SK-N-DZ (cell line): Measurements from ENCODE around the genes CD27, SPSB2 and C1S.

GRCh38 chr12:6372376-6373401, 2.7 kb downstream of the SCNN1A start:
RAMPAGE:
- cytosol, long total RNA = no peak
- nucleus, long total RNA = no peak

DNA sequence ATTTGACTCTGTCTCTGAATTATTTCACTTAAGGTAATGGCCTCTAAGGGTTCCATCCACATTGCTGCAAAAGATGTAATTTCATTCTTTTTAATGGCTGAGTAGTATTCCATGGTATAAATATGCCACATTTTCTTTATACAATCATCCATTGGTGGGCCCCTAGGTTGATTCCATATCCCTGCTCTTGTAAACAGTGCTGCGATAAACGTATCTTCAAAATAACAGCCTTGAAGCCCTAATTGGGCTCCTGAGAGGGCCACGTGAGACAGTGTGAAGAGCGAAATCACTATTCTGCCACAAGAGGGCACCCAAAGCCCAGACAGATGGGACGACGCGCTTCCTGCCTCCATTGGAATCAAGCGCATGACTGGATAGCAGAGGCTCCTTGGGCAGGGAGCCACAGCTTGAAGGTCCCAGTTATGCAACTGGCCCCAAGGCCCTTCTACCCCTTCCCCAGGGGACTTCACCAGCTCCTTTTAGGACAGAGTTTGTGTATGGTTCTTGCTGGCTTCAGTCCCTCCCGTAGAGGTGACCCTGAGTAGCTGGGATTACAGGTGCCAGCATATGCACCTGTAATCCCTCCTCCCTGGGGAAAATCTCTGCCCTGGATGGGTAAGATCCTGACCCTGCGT, 21.2 kb upstream of the CD27 start:
RAMPAGE:
- cytosol, long total RNA = no peak
- nucleus, long total RNA = no peak

DNA sequence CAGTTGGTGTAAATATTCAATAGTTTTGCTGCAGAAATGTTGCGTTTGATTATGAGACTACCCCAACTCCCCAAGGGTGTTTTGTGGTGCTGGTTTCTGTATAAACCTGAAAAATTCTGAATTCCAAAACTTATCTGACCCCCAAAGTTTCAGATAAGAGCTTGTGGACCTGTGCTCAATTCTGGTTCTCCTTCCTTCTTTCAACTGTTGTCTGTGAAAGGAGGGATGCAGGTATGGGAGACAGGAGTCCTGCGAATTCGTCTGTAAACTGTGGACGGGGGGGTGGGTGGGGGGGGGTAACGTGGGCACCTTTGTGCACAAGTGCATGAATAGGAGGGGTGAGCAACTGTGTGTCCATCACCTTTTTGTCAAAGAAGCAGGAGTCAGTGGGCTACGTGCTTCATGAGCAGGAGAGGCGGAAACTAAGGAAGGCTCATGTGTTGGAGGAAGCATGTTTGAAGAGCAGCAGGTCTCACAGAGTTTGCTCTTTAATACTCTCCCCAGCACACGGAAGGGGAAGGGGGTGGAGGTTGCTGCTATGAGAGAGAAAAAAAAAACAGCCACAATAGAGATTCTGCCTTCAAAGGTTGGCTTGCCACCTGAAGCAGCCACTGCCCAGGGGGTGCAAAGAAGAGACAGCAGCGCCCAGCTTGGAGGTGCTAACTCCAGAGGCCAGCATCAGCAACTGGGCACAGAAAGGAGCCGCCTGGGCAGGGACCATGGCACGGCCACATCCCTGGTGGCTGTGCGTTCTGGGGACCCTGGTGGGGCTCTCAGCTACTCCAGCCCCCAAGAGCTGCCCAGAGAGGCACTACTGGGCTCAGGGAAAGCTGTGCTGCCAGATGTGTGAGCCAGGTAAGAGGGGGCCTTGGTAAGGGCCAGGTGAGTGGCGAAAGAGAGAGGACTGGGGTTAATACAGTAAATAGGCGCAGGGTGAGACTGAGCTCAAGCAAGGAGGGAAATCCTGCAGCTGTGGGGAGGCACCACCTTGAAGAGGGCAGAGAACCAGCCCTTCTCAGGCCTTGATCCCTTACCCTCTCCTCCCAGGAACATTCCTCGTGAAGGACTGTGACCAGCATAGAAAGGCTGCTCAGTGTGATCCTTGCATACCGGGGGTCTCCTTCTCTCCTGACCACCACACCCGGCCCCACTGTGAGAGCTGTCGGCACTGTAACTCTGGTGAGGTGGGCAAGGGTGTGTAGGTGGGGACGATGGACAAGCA, at the start of gene CD27:
CD27 (plus strand) TSS at position 579 of the 1,222 bp plus-strand sequence.
RAMPAGE:
- cytosol, long total RNA = no peak
- nucleus, long total RNA = no peak

DNA sequence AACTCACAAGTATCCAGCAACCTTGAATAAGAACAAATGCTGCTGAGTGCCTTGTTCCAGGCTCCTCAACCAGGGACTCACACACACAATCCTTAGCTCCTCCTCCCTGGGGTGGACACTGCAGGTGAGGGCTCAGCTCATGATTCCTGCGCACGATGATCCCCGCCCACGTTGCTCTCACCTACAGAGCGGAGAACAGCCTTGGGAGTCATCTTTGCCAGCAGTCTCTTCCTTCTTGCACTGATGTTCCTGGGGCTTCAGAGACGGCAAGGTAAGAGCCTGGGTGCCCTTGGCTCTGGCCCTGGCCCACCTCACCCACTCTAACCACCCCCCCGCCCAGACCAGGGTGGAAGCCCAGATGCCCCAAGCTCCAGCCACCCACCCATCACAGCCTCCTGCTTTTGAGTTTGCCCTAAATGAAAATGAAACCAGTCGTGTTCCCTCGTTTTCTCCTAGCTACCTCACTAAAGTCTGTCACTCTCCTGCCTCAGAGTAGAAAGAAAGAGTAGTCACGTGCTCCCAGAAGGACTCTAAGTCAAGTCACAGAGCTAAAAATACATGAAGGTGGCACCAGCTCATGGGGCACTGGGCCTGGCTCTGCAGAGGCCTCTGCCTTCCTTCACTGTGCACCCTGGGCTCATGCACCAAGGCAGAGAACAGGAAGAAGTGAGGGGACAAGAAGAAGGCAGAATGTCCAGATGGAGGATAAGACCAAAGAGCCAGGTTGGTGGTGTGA, 9.0 kb downstream of the TAPBPL start:
RAMPAGE:
- cytosol, long total RNA = no peak
- nucleus, long total RNA = no peak

GRCh38 chr12:6463041-6463871, 7.2 kb downstream of the VAMP1 start:
RAMPAGE:
- cytosol, long total RNA = no peak
- nucleus, long total RNA = no peak

DNA sequence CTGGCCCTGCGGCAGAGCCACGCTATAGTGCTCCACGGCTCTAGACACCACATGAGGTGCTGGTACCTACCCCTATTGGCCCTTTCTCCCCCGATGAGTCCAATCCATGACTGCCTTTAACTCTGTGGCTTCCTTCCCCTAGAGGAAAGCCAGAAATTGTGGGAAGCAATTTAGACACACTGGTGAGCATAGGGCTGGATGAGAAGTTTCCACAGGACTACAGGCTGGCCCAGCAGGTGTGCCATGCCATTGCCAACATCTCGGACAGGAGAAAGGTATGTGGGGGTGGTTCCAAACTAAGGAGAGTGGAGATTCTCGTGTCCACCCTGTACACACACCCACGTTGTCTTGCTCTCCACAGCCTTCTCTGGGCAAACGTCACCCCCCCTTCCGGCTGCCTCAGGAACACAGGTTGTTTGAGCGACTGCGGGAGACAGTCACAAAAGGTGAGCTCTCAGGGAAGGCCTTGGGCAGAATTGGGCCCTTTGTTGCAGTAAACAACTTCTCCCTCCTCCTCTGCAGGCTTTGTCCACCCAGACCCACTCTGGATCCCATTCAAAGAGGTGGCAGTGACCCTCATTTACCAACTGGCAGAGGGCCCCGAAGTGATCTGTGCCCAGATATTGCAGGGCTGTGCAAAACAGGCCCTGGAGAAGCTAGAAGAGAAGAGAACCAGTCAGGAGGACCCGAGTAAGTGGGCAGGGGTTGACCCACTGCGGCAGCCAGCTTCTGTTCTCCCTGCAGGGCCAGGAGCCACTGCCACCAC, 8.2 kb upstream of the GAPDH start:
RAMPAGE:
- cytosol, long total RNA = no peak
- nucleus, long total RNA = no peak

DNA sequence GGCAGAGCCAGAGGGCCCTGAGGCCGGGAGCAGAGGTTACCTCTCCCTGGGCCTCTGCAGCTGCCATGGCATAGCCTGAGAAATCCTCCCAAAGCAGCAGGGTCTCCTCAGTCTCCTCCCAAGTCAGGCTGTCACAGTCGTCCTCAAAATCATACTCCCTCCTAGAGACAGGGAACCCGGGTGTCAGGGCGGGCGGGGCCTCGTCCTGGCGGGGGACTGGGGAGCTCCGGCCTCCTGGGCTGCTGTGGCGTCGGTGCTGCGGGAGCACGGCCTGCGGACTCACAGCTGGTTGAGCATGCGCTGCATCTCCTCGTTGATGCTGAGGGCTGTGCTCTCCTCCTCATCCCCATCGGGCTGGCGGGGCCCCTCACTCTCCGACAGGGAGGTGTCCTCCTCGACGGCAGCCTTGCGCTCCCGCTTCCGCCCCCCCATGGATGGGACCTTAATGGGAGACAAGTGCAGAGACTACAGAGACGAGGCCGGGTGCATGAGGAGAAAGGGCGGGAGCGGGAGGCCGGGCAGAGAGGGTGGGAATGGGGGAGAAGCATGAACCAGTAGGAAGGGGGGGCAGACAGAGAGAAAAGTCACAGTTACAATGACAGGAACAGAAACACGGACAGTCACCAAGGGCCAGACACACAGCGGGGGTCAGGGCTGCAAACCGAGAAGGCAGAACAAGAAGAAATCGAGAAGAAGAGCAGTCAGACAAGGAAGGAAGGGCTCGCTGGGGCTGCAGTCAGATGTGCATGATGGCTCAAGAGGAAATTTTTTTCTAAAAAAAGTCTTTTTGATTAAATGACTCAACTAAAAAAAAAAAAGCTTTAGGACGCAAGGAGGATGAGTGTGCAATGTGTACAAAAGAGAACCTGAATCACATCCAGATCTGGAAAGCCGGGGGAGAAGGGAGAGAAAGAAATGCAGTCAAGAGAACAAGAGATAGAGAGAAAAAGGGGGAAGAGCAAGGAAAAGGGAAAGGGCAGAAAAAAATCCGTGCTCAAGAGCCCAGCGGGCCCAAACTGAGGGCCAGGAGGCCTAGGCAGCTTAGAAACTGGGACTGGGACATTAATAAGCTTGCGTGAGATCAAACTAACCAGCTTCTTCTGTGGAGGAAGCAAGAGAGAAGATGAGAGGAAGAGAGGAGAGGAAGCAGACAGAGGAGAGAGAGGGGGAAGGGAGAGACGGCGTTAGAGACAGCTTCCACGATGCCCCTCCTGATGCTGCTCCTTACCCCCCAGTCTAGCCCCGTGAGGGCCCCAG, 7.0 kb downstream of the IFFO1 start:
RAMPAGE:
- cytosol, long total RNA = no peak
- nucleus, long total RNA = no peak

DNA sequence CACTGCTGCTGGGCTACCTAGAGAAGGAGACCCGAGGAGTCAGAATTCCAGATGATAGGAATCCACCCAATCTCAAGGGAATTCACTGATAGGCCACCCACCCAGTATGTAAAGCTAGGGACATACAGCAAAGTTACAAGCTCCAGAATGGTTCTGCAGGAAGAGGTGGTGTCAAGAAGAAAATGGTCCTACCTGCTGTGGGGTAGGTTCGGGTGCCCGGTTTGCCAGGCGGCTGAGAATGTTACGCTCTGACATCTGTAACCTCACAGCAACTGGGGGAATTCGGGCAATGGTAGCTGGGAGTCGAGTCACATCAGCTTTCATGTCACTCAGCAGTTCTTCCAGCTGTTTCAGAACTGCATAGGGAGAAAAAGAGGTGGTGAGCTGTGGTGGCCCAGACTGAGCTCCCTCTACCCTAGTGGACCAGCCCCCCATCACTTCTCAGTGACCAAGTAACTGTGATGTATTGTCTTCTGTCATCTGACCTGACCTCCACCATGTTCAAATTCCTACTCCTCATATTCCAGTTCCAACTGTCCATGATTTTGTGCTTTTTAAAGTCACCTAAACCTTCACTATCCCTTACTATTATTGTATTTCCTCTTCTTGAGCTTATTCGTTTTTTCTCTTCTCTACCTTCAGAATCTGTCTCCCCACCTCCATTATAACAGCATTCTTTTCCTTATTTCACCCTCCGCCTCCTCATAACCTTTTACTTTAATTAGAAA, 2.8 kb upstream of the NOP2 start:
RAMPAGE:
- cytosol, long total RNA = no peak
- nucleus, long total RNA = no peak

RAMPAGE:
- cytosol, long total RNA = no peak
- nucleus, long total RNA = no peak
Observed at GRCh38 chr12:6591174-6591905, 15.8 kb downstream of the CHD4 start.

RAMPAGE:
- cytosol, long total RNA = no peak
- nucleus, long total RNA = no peak
Observed at GRCh38 chr12:6600486-6601101, 6.6 kb downstream of the CHD4 start.

RAMPAGE:
- cytosol, long total RNA = no peak
- nucleus, long total RNA = no peak
Observed at GRCh38 chr12:6753326-6754549, 797 bp upstream of the MLF2 start.

DNA sequence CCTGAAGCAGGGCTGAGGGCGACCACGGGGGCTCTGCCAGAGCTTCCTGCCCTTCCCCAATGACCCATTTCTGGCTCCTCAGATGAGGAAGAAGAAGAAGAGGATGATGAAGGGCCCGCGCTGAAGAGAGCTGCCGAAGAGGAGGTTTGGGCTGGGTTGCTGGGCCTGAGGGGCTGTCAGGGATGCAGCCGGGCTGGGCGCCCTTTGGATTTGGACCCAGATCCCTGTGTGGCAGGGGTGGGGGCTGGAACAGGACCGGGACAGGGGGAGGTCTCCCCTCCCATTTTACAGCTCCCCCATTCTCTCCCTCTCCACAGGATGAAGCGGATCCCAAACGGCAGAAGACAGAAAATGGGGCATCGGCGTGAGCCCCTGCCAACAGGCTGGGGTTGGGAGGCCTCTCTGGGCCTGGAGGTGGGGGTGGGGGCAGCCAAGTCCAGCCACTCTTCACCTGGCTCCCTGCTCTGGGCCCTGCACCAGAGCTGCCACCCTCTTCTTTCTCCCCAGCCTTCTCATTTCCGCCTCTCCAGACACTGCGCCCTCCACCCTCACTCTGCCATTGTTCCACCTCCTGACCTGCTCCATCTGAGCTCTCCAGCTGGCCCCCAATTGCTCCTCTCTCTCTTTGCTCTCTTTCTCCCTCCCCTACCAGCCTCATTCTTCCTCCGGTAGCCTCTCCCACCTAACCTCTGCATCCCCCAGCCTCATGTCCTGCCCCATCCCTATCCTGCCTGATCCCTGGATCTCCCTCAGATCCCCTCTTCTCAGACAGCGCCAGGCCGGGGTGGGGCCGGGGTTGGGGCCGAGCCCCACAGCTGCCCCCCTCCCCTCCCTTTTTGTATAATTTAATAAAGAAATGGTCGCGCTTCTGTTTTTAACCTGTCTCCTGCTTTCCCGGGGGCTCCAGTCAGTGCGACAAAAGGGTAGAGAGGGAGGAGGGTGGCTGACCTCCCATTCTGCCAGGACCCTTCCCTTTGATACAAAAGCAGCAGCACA, 1.9 kb upstream of the LAG3 start:
RAMPAGE:
- cytosol, long total RNA = start-site peak on the minus strand centred at position 821 of the sequence, 25 bp wide, 30 and 42 reads in 2 replicates
- nucleus, long total RNA = no peak

DNA sequence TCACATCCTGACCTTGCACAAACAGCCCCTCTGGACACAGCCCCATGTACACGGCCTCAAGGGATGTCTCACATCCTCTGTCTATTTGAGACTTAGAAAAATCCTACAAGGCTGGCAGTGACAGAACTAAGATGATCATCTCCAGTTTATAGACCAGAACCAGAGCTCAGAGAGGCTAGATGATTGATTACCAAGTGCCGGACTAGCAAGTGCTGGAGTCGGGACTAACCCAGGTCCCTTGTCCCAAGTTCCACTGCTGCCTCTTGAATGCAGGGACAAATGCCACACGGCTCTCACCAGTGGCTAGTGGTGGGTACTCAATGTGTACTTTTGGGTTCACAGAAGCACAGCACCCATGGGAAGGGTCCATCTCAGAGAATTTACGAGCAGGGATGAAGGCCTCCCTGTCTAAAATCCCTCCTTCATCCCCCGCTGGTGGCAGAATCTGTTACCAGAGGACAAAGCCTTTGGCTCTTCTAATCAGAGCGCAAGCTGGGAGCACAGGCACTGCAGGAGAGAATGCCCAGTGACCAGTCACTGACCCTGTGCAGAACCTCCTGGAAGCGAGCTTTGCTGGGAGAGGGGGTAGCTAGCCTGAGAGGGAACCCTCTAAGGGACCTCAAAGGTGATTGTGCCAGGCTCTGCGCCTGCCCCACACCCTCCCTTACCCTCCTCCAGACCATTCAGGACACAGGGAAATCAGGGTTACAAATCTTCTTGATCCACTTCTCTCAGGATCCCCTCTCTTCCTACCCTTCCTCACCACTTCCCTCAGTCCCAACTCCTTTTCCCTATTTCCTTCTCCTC, 1.6 kb upstream of the GPR162 start:
RAMPAGE:
- cytosol, long total RNA = no peak
- nucleus, long total RNA = no peak

GRCh38 chr12:6873019-6874283, at the start of gene SPSB2:
TSS of gene SPSB2 (minus strand) at chr12:6873303.
RAMPAGE:
- cytosol, long total RNA = start-site peak on the minus strand at chr12:6873284-6873365, 48 and 22 reads in 2 replicates; start-site peak on the plus strand at chr12:6873617-6873669, 34 and 43 reads in 2 replicates
- nucleus, long total RNA = no peak

DNA sequence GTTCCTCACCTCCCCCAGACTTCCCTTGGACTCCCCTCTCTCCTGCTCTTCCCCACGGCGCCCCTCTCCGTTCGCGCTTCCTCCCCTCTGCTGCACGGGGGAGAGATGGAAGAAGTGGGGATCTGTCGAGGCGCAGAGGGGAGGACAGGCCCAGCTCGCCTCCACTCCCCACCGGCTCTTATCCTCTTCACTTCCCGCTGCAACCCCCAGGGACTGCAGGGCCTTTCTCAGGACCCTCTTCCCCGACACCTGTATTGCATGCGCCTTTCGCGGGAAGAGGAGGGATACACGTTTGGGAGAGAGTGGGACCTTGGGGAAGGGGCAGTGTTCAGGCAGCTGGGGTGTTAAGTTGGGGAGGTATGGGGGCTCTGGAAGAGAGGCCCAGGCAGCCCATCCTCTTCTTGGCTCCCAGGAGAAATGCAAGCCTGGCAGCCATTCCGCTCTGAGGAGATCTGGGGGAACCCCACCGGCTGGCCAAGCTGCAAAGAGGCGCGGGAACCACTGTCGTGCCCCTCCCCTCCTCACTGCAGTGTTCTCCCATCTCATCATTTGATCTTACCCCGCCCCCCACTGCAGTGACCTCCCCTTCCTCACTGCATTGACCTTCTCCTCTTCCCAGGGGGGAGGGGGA, 759 bp downstream of the ENO2 start:
RAMPAGE:
- cytosol, long total RNA = no peak
- nucleus, long total RNA = no peak

DNA sequence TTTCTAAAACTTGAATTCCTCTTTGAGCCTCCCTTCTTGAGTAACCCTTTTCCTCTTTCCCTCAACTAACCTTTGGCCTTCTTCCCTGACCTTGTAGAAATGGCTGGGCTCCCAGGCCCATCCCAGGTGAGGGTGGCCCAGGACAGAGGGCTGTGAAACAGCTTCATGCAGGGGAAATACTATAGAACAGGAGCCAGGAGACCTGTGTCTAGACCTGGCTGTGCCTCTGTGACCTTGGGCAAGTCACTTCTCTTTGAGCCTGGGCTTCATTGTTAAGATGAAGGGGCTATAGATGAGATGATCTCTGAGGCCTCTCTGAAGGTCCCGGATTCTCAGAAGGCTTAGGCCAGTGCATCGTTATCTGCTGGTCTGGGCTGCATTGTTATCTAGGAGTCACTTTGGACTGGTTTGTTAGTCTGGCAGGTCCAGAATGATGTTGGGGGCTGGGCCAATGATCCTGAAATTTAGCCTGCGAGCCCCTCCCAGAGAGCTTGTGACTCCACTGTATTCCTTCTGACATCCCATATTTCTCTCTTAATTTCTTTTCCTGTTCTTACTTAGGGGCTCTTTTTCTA, 2.2 kb downstream of the ATN1 start:
RAMPAGE:
- cytosol, long total RNA = no peak
- nucleus, long total RNA = no peak

RAMPAGE:
- cytosol, long total RNA = no peak
- nucleus, long total RNA = no peak
Observed at GRCh38 chr12:6964605-6965916, 5.4 kb downstream of the PHB2 start.

GRCh38 chr12:7060105-7061011, at the start of gene C1S:
TSS of gene C1S (plus strand) at chr12:7060718.
RAMPAGE:
- cytosol, long total RNA = no peak
- nucleus, long total RNA = no peak

DNA sequence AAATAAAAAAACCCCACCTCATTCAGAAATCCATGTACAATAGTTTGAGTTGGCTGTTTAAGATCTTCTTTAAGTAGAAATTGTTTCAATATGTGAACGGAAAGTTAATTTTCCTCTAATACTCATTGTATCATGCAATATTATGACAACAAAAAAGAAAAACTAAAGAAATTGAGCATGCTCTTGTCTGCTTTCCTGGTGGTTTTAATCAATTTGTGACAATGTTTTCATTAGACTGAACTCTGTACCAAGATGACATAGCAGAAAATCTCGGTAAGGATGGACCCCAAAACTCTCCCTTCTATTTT, 11.1 kb downstream of the C1S start:
RAMPAGE:
- cytosol, long total RNA = no peak
- nucleus, long total RNA = no peak

DNA sequence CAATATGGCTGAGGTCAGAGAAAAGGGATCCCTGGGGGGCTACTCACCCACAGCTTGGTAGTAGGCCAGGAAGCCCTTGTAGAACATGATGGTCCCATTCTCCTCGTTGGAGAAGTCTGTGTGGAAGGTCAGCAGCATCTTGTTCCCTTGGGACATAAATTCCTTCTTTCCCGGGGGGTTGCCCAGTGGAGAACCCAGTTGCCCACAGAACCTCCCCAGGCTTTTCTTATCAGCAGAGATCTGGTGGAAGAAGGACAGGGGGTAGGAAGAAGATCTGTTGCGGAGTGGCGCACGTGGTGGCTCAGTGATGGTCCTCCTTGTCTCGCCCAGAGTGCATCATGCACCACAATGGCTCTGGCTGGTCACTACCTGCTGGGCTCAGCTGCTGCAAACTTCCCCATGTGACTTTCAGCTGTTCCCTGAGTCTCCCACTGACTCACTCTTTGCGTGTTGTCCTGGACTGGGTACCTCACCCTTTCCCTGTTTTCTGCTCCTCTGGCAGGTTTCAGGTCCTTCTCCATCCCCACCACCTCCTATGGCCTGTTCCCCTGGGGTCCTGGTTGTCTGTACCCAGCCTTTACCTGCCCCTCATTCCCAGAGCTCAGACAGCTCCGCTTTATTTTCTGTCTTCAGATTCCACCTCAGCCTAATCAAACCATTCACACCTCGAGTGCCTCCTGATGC, 2.1 kb downstream of the C1R start:
RAMPAGE:
- cytosol, long total RNA = no peak
- nucleus, long total RNA = no peak